ENCODE measurements around the gene SLC4A5.

DNA sequence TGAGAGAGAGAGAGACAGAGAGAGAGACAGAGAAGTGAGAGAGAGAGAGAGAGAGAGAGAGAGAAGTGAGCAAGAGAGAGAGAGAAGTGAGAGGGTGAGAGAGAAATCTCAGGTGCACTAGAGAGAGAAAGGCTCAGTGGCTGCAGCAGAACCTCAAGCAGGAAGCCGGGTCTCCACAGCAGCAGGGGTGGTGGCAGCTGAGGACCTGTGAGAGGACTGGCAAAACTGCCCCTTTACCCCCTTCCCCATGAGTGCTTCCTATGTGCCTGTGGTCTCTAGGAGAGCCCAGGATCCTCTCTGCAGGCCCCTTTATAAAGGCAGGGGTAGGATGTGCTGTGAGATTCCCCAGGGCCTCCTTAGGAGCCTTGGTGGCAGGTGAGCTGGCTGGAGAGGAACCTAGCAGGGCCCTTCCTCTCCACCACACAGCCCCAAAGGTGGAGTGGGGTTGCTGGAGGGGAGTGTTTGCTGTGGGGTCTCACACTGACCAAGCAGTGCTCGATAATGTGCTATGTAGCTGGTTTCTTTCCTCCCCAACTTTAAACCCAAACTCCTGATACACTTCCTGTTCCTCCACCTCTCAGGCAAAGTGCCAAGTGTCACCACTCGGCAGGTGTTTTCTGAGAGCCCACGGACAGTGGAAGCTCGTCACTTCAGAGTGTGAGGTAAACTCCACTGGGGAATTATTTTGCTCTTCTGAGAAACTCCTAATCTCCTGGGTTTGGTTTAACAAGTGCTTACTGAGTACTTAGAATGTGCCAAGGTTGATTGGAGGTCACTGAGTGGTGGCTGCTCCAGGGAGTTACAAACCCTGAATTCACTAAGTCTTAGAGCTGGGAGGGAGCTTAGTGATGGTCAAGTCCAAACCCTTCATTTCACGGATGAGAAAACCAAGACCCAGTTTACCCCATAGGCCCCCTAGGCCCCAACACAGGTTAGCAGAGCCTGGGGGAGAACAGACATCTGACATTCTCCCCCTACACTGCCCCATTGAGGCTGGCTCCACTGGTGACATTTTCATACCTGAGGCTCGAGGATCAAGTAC lies 52.3 kb downstream of the SLC4A5 start:
- PRO-cap: no peak
- RRBS: no CpG with 5 or more reads among the region's 7 CpGs

GRCh38 chr2:74343214-74343862 lies at the start of gene SLC4A5:
Gene SLC4A5 (minus strand): TSS chr2:74343416.
- PRO-cap: no peak
- RRBS: no CpG with 5 or more reads among the region's 3 CpGs

- PRO-cap: no peak
- RRBS: no CpG with 5 or more reads among the region's 14 CpGs
Measured at GRCh38 chr2:74416158-74416566, 5.3 kb downstream of the C2orf81 start.

DNA sequence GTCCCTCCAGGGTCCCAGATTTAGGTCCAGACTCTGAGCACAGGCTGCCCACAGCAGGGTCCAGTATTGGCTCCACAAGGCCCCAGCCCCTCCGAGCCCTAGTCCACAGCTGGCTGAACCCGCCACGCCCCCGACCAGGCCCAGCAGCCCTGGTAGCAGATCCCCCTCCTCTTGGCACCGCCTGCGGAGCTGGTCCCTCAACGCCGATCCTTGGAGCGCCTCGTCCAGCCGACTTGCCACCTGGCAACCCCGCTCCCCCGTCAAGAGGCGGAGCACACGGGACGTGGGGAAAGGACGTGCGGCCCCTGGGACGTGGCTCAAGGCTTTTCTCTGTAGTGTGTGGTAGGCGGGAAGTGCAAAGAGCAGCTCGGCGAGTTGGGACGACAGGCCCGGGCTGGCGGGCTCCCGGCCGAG lies 931 bp downstream of the CCDC142 start:
- PRO-cap: no peak
- RRBS: no CpG with 5 or more reads among the region's 27 CpGs

- PRO-cap: no peak
- RRBS: 89% methylated on average over 48 of the region's 131 CpGs
Measured at GRCh38 chr2:74515418-74516684, 1.6 kb downstream of the TLX2 start.

- PRO-cap: bidirectional peak, plus-strand start at chr2:74530527, minus-strand start at chr2:74530517
- RRBS: 1% methylated on average over 16 of the region's 41 CpGs
Measured at GRCh38 chr2:74530389-74531268, 896 bp downstream of the HTRA2 start.

DNA sequence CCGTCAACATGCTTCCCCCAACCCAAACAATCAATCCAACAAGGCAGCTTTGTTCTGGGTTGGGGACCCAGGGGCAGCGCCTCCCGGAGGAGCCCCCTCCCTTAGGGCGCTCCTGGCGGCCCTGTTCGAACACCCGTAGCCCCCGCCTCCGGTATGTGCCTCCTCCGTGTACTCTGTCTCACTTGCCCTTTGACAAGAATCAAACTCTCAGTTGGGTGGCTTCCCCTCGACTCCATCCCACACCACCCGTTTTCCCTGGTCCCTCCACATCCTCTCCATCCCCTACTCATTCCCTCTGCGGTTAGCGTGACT lies 230 bp downstream of the LOXL3 start:
- PRO-cap: no peak
- RRBS: 96% methylated on average over 7 of the region's 14 CpGs

GRCh38 chr2:74560457-74561175 lies 6.1 kb downstream of the DOK1 start:
- PRO-cap: no peak
- RRBS: no CpG with 5 or more reads among the region's 8 CpGs

DNA sequence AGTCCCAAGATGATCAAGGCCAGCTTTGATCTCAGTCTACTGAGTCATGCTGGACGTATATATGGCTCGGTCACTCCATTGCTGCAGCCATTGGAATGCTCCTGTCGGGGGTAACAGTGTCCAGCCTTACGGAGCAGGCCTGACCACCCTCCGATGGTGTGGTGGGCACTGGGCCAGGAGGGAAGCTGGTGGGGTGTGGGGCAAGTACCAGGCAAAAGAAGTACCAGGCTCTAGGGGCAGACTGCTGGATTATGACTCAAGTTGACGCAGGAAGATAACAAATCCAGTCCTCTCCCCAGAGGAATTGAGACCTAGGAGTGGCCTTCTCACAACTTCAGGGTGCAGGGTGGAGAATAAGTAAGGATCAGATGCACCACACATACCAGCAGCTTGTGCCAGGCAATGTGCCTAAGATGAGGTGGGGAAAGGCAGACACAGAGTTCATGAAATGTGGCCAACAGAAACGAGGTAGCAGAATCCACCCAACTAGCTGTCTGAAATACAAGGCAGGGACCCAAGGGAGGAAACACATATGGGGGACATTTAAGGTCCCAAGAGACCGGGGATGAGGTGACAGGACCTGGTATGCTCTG lies 37.9 kb downstream of the SEMA4F start:
- PRO-cap: no peak
- RRBS: no CpG with 5 or more reads among the region's 8 CpGs

DNA sequence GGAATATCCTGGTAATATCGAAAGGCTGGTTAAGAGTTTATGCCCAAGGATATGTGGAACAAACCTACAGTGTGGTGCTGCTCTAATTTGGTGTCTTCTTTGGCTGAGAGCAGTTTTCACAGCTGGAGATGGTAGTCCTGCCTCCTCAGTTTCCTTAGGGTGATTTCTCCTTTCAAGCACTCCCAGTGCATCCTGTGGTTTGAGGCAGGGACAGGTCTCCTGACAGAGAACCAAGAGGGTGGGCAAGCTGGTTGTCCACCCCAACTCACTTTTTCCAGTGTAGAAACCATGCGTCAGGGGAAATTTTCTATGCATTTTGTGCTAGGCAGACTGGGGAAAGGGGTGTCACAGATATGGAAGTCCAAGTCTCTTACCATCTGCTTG lies 76.7 kb downstream of the SEMA4F start:
- PRO-cap: no peak
- RRBS: no CpG with 5 or more reads among the region's 2 CpGs

GRCh38 chr2:74741483-74741953 lies 87.5 kb downstream of the SEMA4F start:
- PRO-cap: no peak
- RRBS: no CpG with 5 or more reads among the region's 3 CpGs

DNA sequence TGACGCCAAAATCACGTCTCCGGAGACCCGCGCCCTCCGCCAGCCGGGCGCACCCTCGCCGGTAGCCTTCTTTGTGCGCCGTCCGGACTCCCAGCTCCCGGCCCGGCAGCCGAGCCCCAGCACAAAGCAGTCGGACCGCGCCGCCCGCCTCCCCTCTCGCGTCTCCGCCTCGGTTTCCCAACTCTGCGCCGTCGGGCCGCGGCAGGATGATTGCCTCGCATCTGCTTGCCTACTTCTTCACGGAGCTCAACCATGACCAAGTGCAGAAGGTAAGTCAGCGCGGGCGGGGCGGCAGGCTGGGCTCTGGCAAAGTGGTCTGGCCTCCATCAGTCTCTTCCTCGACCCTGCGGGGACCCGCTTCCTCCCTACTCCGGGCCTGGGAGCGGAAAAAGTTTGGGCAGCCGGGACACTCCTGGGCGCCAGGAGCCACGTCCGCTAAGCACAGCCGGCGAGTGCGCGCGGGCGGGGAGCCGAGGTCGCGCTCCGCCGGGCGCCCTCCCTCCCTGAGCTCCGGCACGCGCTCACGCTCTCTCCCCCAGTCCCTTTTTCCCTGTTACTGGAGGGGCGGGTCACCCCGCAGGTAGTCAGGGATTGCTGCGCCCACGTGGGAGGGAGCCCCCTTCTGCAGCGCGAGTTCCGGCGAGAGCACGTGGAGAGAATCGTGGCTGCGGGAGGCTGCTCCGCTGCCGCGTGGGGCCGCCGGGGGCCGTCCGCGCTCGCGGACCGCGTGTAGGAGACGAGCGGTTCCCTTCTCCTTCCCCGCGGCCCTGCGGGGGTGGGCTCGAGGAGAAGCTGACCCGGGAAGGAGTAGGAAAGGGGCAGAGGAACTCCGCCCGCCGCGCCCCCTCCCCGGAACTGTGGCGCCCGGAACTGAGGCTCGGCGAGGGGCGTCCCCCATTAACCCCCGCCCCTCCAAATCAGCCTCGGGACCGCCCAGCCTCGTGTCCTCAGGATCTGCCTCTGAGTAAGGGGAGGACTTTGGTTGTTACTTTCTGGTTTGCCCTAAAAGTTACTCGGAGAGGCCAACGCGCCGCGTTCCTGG lies 769 bp downstream of the HK2 start:
- PRO-cap: bidirectional peak, plus-strand start at position 438 of the sequence, minus-strand start at position 454 of the sequence; bidirectional peak, plus-strand start at position 915 of the sequence, minus-strand start at position 857 of the sequence
- RRBS: under 1% methylated on average over 43 of the region's 110 CpGs

- PRO-cap: bidirectional peak, plus-strand start at chr2:74845655, minus-strand start at chr2:74845505
- RRBS: no CpG with 5 or more reads among the region's 10 CpGs
Measured at GRCh38 chr2:74844956-74845964, 11.3 kb downstream of the HK2 start.

DNA sequence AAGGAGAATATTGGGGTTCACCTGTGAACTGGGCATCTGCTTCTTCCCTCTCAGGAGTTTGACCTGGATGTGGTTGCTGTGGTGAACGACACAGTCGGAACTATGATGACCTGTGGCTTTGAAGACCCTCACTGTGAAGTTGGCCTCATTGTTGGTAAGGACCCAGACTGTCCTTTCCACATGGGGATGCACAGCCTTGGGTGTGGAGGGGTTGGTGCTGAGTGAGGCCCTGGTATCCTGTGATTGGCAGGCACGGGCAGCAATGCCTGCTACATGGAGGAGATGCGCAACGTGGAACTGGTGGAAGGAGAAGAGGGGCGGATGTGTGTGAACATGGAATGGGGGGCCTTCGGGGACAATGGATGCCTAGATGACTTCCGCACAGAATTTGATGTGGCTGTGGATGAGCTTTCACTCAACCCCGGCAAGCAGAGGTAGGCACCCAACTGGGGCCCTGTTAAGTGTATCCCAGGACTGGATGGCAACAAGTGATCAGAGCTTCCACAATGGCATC lies 52.4 kb downstream of the HK2 start:
- PRO-cap: no peak
- RRBS: no CpG with 5 or more reads among the region's 9 CpGs

GRCh38 chr2:74947781-74948149 lies 10.7 kb upstream of the POLE4 start:
- PRO-cap: no peak
- RRBS: no CpG with 5 or more reads among the region's 2 CpGs

GRCh38 chr2:74969257-74969991 lies 11.0 kb downstream of the POLE4 start:
- PRO-cap: no peak
- RRBS: no CpG with 5 or more reads among the region's 6 CpGs

GRCh38 chr2:75872221-75872617 lies 161.5 kb upstream of the GCFC2 start:
- PRO-cap: no peak
- RRBS: no CpG with 5 or more reads among the region's 12 CpGs

GRCh38 chr2:77103319-77103698 lies 418.9 kb downstream of the LRRTM4 start:
- PRO-cap: no peak
- RRBS: no CpG with 5 or more reads among the region's 2 CpGs

DNA sequence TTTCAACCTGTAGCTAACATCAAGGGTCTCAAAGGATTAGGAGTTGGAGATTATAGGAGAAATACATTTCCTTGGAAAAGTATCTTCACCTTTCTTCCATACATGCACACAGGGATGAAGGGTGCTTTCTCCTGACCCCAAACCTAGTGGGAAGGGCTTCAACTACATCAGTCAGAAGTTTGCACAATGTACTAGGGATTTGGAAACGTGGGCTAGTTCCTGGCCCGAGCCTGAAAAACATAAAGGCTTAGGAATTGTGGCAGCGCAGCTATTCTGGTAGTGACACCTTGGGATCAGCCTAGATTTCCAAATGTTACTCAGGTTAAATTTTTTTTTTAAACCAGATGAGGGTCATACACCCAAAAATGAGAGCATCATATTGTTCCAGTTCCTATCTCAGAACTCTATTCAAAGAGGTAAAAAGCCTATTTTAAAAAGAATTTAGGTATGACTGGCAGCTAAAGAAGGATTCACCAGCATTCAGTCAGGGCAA lies 30.6 kb upstream of the CTNNA2 start:
- PRO-cap: no peak
- RRBS: no CpG with 5 or more reads among the region's 3 CpGs

DNA sequence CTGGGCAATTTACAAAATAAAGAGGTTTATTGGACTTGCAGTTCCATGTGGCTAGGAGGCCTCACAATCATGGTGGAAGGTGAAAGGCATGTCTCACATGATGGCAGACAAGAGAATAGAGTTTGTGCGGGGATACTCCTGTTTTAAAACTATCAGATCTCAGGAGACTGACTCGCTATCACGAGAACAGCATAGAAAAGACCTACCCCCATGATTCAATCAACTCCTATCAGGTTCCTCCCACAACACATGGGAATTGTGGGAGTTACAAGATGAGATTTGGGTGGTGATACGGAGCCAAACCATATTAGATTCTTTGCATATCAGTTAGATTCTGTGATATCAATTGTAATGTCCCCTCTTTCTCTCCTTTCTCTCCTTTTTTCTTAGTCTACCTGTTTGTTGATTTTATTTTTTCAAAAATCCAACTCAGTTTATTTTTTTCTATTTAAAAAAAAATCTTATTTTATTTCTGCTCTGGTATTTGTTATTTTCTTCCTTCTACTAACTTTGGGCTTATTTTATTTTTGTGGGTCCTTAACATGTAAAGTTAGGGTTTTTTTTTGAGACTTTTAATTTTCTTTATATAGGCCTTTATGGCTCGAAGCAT lies 1178.8 kb upstream of the LRRTM1 start:
- PRO-cap: no peak
- RRBS: no CpG with 5 or more reads among the region's 5 CpGs